HL-60 (cell line): ENCODE results near the gene TRIM25.

- RRBS: no CpG with 5 or more reads among the region's 5 CpGs
Observed at GRCh38 chr17:50892089-50892488, 25.9 kb upstream of the TOB1 start.

GRCh38 chr17:50925133-50925621 lies 59.0 kb upstream of the TOB1 start:
- RRBS: no CpG with 5 or more reads among the region's 7 CpGs

DNA sequence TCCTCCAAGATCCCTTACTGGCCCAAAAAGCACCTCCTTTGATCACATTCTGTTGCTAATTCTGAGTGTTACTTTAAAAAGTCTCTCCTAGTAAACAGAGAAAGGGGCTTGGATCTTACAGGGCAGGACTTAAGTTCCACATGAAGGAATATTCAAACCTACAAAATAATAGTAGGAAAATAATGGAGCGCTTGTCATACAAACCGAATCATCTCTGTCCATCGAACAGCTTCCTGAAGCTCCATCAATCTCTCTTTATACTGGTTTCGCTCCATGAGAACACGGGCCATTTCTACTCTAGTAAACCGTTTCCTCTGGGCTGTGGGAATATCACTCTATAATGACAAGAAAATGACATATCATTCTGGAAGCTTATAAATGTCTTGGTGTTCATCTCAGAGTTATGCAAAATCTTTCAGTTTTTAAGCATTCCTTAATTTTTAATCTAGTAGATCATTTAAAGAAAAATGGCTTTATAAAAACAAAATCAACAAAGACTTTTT lies 119.1 kb downstream of the SPAG9 start:
- RRBS: no CpG with 5 or more reads among the region's 6 CpGs

DNA sequence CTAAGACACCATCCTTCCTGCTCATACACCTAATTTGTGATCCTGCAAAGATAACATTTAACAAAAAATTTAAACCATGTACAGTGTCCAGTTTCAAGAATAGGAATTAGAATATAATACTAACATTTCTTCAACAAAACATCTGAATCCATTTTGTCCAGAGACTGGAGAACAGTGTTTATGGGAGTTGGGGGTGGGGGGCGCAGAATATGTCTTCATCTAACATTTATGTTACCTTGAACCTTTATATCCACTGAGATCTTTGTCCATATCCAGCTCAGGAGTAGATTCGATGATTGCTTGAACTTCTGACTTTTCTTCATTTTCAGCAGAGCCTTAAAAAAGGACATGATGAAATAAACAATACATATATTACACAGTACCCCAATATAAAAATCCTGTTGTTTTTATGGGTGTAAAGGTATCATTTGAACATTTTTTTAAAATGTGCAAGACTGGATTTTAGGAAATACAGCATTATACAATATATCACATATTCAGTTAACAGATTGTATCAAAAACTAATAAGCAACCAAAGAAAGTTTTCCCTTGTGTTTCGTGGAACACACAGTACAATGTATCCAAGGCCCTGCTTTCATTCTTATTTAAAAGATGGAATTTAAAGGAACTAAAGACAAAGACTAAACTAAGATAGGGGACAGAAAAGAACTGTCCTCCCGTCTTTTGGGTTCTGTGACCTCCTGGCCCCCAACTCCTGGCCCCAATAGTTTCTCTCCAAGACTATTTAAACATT lies 100.6 kb downstream of the SPAG9 start:
- RRBS: no CpG with 5 or more reads among the region's 4 CpGs

GRCh38 chr17:51374145-51374673 lies 113.9 kb downstream of the UTP18 start:
- RRBS: no CpG with 5 or more reads among the region's 4 CpGs

- RRBS: no CpG with 5 or more reads among the region's 36 CpGs
Observed at GRCh38 chr17:52157722-52158182, 762 bp downstream of the CA10 start.

- RRBS: no CpG with 5 or more reads among the region's 9 CpGs
Observed at GRCh38 chr17:52828669-52829139, 670.2 kb upstream of the CA10 start.

- RRBS: no CpG with 5 or more reads among the region's 2 CpGs
Observed at GRCh38 chr17:55068701-55069188, 100.2 kb downstream of the STXBP4 start.

- RRBS: no CpG with 5 or more reads among the region's 2 CpGs
Observed at GRCh38 chr17:55426812-55427450, 5.3 kb upstream of the MMD start.

- RRBS: no CpG with 5 or more reads among the region's 1 CpG
Observed at GRCh38 chr17:55446929-55447360, 25.3 kb upstream of the MMD start.

GRCh38 chr17:55577625-55578182 lies 145.0 kb downstream of the TMEM100 start:
- RRBS: no CpG with 5 or more reads among the region's 17 CpGs

DNA sequence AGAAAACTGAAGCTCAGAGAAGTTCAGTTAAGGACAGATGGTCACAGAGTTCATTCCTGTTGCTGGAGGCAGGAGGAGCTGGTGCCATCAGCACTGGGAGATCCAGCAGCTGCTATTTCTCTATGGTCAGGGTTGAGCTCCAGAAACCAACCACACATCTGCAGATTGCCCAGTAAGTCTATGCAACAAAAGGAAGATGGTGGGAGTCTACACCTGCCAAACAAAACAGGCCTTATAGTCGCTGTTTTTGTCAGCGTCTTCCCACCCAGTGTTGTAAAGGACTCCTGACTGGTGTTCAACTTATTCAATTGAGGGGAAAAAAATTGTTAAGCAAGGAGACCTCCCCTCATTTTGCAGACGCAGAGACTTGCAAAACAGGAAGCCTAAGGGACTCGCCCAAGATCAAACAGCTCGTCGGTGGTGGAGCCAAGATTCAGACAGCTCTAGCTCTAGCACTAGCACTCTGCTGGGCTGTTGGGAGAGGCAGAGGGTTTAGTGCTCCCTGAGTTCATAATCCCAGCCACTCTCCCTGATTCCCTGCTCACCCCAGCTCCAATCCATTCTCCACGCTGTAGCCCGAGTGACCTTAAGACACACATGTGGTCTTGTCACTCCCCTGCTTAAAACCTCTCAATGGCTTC lies 9.0 kb downstream of the NOG start:
- RRBS: no CpG with 5 or more reads among the region's 8 CpGs

GRCh38 chr17:56808297-56808927 lies 25.3 kb downstream of the C17orf67 start:
- RRBS: no CpG with 5 or more reads among the region's 5 CpGs

DNA sequence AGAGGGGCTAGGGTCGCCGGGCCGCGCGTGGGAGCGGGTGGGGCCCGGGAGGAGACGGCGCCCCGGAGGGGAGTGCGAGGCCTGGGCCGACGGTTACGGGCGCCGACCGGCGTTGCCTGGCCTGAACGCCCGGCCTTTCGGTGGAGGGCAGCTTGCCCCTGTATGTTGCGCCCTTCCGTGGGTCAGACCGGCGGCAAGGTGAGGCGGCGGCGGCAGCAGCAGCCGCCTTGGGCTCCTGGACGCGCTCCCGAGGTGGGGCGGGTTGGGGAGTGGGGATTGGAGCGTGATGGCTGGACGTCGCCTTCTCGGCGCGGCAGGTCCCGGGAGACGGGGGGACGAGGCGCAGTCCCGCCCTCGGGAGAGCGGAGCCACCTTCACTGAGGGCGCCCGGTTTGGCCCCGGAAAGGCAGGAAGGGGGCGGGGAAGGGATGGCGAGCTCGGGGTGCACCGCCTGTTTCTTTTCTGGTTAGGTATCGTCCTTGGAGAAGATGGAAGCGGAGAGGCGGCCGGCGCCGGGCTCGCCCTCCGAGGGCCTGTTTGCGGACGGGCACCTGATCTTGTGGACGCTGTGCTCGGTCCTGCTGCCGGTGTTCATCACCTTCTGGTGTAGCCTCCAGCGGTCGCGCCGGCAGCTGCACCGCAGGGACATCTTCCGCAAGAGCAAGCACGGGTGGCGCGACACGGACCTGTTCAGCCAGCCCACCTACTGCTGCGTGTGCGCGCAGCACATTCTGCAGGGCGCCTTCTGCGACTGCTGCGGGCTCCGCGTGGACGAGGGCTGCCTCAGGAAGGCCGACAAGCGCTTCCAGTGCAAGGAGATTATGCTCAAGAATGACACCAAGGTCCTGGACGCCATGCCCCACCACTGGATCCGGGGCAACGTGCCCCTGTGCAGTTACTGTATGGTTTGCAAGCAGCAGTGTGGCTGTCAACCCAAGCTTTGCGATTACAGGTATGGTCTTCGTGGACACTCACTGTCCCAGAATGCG lies 651 bp downstream of the DGKE start:
- RRBS: 4% methylated on average over 37 of the region's 93 CpGs

DNA sequence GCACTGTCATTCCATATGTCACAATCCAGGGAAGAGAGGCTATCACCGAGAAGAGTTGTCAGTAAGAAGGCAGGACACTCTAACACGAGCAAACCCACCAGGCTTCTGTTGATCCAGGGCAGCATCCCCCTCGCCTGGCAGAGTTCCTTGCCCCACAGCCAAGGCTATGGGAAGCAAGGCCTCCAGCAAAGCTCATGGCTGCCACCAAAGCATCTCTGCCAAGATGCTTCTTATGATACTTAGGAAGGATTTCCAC lies 23.2 kb downstream of the TRIM25 start:
- RRBS: no CpG with 5 or more reads among the region's 3 CpGs

DNA sequence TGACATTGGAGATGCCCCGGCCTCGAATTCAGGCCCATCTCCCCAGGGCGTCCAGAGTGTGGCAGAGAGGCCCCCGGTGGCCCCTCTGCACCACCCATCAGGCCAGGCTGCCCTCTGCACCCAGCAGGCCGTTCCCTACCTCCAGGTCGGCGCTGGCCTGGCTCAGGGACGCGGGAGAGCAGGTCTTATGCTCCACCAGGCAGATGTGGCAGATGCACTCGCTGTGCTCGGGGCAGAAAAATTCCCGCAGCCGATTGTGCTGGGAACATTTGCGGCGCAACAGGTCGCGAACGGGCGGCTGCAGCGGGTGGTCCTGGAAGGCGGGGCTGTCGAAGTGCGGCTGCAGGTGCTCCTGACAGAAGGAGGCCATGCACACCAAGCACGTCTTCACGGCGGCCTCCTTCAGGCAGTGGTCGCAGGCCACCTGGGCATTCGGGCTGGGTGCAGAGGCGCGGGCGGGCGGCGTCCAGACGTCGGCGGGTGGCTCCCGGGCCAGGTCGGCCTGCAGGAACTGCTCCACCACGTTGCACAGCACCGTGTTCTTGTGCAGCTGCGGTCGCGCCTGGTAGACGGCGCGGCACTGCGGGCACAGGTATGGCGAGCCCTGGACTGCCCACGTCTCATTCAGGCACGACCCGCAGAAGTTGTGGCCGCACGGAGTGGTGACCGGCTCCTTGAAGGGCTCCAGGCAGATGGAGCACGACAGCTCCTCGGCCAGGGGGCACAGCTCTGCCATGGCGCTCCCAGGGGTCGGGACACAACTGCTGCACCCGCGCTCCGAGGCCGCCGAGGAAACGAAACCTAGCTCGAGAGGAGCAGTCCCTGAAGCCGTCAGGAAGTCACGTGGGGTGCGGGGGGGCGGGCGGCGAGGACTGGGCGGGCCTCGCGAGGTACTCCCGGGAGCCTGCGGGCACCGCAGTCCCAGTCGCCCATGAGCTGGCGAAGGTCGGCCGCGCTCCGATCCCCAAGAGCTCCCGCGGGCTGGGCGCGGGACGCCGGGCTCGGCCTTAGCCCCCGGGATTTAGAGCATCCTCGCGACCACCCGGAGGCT lies at the start of gene TRIM25:
Gene TRIM25 (minus strand): TSS at position 797 of the 1,051 bp plus-strand sequence.
- RRBS: 3% methylated on average over 15 of the region's 94 CpGs

DNA sequence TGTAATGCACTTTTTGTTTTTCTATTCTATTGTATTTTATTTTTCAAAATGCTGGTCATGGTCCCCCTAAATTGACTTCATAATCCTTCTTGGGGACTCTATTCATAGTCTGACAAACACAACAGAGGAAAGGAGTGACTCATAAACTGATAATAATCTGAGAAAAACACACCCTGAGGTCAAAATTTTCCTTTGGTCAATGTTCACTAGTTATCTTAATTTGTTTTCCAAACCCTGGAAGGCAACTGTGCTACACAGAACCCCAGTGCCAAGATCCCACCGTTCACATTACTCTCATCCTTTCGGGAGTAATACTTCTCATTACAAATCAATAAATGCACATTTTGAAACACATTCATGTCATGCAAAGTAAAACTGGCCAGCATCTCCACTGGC lies 23.2 kb downstream of the COIL start:
- RRBS: no CpG with 5 or more reads among the region's 2 CpGs

DNA sequence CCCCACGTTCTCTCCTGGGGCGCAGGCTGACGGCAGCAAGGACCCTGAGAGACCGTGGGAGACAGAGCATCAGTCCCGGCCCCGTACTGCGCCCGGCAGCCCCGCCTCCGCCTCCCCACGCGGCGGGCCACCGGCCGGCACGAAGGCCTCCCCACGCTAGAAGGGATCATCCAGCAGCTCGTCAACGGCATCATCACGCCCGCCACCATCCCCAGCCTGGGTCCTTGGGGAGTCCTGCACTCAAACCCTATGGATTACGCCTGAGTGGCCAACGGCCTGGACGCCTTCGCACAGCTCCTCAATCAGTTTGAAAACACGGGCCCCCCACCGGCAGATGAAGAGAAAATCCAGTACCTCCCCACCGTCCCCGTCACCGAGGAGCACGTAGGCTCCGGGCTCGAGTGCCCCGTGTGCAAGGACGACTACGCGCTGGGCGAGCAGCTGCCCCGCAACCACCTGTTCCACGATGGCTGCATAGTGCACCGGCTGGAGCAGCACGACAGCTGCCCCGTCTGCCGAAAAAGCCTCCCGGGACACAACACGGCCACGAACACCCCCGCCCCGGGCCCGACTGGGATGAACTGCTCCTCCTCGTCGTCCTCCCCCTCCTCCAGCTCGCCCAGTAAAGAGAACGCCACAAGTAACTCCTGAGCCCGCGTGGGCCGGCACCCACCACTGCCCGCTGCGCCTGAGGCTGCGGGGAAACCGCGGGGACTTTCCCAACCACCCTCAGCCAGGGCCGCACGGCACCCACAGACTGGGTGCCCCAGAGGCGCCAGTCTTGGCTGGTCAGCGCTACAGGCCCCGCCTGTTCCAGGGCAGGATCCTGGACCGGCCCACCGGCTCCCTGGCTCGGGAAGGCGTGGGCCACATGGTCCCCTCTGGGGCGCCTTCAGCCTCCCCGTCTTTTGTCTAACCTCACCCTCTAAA lies 39.0 kb upstream of the AKAP1 start:
- RRBS: 29% methylated on average over 27 of the region's 73 CpGs

DNA sequence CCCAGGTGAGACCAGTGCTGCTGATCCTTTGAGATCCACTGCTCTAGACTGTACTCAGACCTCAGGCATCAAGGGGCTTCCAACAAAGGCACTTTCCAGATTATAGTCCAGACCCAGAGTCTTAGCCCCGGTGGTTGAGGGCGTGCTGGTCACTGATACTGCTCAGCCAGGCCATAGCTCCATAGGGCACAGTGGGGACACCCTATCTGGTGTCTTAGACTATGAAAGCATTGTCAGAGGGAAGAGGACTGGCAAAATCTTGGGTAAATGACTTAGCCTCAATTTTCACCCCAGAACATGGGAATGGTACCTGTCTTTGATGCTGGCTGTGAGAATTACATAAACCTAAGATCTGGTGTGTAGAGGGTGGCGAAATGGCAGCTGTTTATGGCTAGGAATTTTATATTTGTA lies 32.1 kb downstream of the AKAP1 start:
- RRBS: no CpG with 5 or more reads among the region's 3 CpGs

- RRBS: 2% methylated on average over 4 of the region's 29 CpGs
Observed at GRCh38 chr17:57255915-57256260, 435 bp upstream of the MSI2 start.